Mesothelial cell of epicardium (in vitro differentiated cells): ENCODE results near the genes TIMD4, HAVCR2 and CLINT1.

DNA sequence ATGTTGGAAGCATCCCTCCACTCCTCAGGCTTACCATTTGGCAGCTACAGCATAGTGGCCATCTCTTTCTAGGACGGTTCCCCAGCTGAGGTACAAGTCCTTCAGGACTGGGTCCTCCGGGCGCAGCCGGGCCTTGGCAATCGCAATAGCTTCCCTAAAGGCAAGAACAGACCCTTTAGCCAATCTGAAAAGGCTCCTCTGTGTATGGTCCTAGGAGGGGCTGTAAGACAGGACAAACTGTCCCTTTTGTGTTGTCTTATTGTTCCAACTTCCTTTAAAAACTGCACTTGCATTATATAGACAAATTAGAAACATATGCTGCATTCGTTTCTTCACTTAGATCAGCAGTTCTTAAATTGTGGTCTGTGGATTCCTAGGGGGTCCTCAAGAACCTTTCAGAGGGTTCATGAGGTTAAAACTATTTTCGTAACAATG lies 38.8 kb downstream of the GEMIN5 start:
- PRO-cap, result no peak

GRCh38 chr5:156093959-156094522 lies 232.9 kb upstream of the SGCD start:
- PRO-cap, result no peak

DNA sequence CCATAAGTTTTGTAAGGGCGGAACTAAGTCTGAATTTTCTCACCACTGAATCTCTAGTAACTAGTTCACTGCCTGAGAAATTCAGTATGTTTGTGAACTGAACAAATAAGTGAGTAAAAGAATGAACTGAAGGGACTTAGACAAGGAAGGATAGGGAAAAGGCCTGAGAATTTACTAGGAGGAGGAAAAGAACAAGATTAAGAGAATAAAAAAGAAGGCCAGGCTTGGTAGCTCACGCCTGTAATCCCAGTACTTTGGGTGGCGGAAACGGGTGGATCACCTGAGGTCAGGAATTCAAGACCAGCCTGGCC lies 122.3 kb downstream of the SGCD start:
- PRO-cap, result no peak

- PRO-cap, result no peak
Measured at GRCh38 chr5:156963071-156963582, at the start of gene TIMD4. TIMD4 (minus strand) TSS chr5:156963226.

DNA sequence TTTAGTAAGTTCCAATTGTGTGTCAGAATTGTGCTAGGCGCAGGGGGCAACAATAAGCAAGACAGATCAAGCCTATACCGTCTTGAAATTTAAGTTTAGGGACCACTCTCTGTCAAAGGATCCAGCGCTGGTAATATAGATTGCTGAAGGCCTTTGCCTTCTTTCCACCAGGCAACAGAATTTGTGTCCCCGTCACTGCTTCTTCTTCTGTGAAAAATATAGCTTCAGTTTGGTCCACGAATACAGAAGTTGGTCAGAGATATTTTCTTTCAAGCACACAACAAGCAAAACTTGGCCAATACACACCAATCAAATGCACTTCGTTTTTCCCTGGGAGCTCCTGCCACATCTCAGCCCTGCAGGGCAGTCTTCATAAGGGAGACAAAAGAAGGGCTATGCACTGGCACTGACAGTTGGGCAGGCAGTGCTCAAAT lies 23.0 kb downstream of the HAVCR2 start:
- PRO-cap, result no peak

GRCh38 chr5:157106435-157107775 lies 1.9 kb downstream of the HAVCR2 start:
- PRO-cap, result no peak

- PRO-cap, result no peak
Measured at GRCh38 chr5:157108860-157109589, at the start of gene HAVCR2. HAVCR2 (minus strand) TSS chr5:157109044.

GRCh38 chr5:157160003-157160368 lies 6.1 kb downstream of the GARIN3 start:
- PRO-cap, result no peak

- PRO-cap, result no peak
Measured at GRCh38 chr5:157315194-157315612, 30.3 kb downstream of the FNDC9 start.

DNA sequence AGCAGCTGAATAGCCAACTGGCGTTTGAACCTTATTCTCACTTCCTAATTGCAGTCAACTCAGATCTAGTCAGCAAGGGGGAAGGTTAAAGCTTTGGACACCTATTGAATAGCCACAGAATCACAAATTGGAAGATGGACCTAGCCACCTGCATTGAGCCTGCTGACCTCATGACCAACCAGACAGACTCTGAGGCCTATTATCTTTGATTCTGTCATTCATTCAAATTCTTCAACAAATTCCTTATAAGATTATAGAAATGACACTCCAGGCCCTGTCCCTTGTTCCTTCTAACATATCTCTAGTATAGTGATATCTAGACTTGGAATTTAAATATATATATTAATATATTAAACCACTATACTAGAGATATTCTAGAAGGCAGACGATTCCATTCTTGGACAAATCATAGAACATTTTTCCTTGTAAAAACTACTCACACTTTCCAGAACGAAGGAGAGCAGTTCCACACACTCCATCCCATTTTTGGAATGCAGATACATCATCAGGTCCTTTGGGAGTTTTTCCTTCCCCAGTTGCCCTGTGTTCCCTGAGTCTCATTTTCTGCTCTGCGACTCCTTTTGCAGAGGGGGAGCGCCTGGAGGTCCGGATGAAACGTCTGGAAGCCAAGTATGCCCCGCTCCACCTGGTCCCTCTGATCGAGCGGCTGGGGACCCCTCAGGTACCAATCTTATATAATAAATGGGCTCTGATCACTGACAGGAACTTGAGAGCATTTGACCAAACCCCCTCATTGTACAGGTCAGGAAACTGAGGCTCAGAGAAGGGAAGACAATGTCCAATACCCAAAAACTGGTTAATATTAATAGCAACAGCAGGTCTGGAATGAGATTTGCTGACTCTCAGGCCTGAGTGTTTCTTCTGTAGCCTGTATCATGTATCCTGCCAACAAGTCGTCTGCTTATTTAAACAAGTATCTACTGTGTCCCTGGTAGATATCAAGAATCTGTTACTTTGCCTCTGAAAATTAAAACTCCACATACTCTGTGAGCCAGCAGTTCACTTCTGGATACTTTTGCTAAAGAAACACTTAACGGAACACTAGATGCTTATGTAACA lies 37.5 kb upstream of the FNDC9 start:
- PRO-cap, result no peak

DNA sequence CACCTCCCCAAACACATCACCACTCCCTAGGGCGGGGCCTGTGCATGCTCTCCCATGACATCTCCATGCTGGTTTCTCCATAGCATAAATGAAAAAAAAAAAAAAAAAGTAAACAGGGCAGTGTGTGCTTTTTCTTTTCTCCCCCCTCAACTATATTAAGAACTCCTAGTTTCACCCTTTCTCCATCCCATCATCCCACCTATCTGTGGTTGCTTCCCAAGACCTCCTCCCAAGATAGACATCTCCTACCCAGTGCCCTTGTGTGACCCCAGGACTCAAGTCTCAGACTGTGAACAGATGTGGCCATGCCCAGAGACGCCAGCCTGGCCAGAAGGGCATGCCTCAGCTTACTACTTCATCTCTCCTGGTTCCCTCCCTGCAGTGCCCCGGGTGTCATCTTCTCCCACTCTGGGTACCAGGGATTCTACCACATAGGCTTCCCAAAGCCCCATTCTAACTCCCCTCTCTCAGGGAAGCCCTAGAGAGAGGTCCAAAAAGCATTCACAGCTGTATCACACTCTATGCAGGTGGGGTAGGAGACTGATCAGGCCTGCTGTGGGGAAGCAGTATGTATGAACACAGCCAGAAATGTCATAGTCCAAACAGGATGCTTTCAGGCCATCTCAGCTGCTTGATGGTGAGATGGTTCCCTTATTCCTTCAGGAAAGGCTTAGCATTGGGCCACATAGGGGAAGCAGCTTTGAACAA lies 47.8 kb upstream of the FNDC9 start:
- PRO-cap, result no peak

- PRO-cap, result no peak
Measured at GRCh38 chr5:157478019-157478892, 18.2 kb downstream of the NIPAL4 start.

- PRO-cap, result no peak
Measured at GRCh38 chr5:157501183-157501819, 41.3 kb downstream of the NIPAL4 start.

- PRO-cap, result no peak
Measured at GRCh38 chr5:157549097-157549861, 26.3 kb downstream of the ADAM19 start.

- PRO-cap, result no peak
Measured at GRCh38 chr5:157571249-157572129, 4.1 kb downstream of the ADAM19 start.

GRCh38 chr5:157858484-157859433 lies at the start of gene CLINT1:
CLINT1 (minus strand) TSS chr5:157859145.
- PRO-cap, result unidirectional peak, minus-strand start at chr5:157859127

DNA sequence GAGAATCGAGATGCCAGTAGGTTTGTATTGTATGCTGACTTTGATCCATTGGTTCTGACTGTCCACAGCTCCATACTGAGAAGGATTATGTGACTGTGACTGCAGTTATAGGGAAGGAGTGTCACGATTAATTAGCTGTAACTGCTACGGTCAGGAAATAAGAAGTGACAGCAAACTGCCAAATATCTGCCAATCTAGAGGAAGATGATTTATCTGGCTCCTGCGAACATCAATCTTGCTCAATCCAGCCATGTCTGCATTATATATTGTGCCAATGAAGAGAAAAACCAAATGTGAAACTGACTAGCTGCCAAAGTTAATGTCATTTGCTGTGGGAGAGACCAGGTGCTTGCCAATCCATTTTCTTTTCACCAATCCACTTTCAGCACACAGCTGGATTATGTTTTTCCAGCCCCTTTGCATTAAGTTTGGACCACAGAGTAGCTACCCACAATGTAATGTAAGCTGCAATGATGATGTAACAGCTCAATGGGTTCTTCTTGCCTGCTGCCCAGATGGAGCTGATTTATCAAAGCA lies 61.1 kb upstream of the CLINT1 start:
- PRO-cap, result no peak

GRCh38 chr5:158382466-158382879 lies 523.5 kb upstream of the CLINT1 start:
- PRO-cap, result no peak

DNA sequence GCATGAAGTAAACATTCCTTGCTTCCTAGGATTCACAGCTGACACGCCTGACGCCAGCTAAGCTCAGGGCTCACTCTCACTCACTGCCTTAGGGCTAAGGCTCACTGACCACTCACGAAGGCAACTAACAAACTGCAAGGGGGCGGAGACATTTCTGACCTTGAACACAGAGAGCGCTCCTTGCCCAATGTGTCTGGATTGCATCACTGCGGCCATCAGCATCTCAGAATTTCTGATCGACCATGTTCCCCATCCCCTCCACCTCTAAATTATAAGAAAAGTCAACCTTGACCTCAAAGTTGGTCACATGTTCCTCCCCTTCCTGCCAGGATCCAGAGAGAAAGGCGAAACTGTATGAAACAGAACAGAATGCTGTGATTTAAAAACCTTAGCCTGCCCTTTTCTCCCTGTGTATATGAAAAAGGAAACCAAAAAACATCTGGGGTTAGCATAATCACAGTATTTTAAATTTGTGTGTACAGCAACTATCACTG lies 372.5 kb downstream of the EBF1 start:
- PRO-cap, result no peak

GRCh38 chr5:159002893-159003410 lies 96.8 kb downstream of the EBF1 start:
- PRO-cap, result no peak